ENCODE results near the genes IMPG2 and ZPLD1.

GRCh38 chr3:99862869-99863736 is 45.4 kb downstream of the CMSS1 start:
- PRO-cap, 2 experiments = no peak in any of the 2 experiments

GRCh38 chr3:100041231-100041831 is 73.0 kb downstream of the FILIP1L start:
- PRO-cap, 2 experiments = no peak in any of the 2 experiments

DNA sequence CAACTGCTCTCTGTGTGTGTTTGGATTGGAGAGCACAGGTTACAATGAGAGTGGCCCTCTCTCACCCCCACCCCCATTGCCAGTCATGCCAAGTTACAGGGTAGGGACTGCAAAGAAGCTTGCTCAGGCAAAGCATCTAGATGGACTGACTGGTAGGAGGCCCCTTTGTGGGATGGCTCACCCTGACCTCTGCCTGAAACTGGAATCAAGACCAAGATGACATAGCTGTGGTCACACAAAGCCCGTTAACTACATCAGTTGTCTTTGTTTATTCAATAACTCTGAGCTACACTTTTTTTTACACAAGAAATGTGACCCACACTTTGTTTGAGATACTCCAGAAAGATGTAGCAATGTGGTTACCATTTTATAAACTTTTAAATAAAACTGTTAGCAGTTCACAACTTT is 10.2 kb downstream of the FILIP1L start:
- PRO-cap, 2 experiments = no peak in any of the 2 experiments

GRCh38 chr3:100226530-100227155 is 34.1 kb upstream of the TBC1D23 start:
- PRO-cap, 2 experiments = no peak in any of the 2 experiments

DNA sequence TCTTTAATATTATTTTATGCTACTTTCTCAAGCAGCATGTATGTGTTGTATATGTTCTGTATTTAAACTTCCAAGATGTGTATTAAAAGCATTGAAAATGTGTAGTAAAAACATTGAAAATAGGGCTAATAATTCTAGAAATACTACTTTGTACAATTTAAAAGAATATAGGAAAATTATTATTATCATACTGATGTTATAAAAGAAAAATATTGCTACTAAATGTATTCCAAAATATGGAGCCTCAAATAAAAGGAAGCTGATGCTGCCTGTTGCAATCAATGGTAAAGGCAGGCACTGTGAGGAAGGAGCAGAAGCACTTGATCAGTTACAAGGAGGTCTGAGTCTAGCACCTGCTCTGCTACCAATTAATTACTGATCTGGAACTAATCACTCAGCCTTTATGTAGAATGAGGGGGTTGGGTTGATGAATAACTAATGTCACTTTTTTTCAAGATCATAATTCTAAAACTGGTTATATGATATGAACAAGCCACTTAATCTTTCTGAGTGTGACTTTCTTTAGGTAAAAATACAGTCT is 5.5 kb downstream of the ADGRG7 start:
- PRO-cap, 2 experiments = no peak in any of the 2 experiments

DNA sequence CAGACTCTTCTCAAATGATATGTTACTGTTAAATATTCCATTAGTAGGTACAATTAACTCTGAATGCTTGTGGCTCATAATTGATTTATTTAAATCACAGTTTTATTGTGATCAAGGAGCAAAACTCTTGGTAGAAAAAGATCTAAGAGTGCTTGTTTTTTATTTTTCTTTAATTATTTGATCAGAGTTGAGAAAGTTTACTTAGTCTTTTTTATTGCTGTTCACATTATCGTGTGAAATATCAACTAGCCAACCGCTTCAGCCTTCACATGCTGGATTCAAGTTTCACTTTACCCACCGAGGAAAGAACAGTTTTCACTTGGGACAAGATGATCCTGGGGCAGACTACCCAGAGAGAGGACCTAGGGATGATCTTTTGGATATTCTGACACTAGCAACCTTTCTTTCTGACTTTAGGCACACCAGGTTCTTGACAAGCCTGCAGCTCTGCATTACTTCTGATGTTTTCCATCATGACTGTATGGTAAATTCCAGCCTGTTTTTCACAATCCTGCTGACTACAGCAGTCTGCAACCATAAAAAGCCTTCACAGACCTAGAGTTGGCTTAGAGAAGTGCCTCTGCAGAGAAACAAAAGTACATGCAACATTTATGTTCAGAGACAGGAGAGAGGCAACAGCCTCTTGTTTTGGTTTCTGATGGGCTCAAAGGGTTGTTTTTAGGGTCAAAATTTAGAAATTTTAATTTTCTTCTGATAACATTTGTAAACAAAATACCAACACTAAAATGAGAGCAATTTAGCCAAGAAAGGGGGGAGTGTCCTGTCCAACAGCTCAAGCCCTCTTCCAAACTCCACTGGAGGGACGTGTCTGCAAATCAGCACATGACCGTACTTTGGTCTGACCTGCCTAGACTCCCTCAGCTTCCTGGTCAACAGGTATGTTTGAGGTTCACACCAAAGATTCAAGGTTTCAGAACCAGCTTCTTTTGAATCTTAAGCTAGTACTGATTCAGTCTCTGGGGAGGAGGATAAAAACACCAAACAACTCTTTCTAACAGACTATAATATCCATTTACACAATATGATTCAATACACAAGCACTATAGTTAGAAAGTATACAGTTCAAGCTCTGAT is 904 bp downstream of the ABI3BP start:
- PRO-cap, 2 experiments = no peak in any of the 2 experiments

DNA sequence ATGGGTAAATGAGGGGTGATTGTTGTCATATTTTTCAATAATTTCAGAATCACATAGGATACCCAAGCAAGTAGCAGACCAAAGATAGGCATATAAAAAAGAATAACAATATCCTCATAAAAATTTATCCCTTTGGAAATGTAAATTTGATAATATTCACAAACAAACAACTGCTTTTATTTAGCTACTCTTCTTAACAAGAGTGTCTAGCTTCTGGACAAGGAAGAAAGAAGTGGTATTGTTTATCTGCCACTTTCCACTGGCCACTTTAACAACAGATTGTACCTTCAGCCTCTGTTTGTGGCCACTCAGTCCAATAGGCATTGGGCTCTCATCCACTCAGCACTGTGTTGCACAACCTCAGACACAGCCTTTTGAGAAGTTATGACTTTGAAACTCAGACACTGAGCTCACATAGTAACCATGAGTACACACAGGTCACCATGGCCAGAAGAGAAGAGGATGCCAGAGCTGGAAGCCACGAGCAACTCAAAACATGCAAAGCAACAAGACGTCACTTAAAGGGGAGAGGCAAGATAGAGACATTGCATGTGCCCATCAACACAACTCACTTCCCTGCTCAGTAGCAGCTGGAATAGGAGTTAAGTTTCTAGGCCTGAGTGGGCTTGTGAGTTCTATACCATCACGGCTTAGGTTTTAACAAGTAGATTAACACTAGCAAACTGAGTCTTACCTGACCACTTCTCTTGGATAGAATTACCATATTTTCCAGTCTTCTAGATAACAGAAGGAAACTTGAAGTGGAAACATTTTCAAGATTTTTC is 103.7 kb downstream of the IMPG2 start:
- PRO-cap, 2 experiments = no peak in any of the 2 experiments

DNA sequence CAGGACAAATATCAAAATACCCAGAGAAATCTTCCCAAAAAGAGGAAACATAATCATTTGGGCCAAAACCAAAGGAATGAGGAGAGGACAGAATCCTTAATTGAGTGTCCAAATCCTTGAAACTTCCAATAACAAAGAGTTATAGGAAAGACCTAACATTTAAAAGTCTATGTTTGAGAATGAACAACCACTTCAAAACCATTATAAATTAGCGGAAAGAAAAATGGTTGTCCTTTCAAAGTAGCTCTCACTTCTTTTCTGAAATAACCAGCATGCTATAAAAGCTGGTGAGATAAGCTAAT is at the start of gene IMPG2:
TSS of gene IMPG2 (minus strand) at position 260 of the 302 bp plus-strand sequence.
- PRO-cap, 2 experiments = no peak in any of the 2 experiments

- PRO-cap, 2 experiments = peak in 2 of 2 experiments; most common plus-strand start chr3:101676257 (in 2); most common minus-strand start chr3:101676215 (in 1)
These were observed 705 bp downstream of the ZBTB11 start for GRCh38 chr3:101675866-101676988.

- PRO-cap, 2 experiments = no peak in any of the 2 experiments
These were observed 6.1 kb downstream of the NXPE3 start for GRCh38 chr3:101784815-101785797.

- PRO-cap, 2 experiments = no peak in any of the 2 experiments
These were observed 12.9 kb downstream of the NXPE3 start for GRCh38 chr3:101791728-101792472.

DNA sequence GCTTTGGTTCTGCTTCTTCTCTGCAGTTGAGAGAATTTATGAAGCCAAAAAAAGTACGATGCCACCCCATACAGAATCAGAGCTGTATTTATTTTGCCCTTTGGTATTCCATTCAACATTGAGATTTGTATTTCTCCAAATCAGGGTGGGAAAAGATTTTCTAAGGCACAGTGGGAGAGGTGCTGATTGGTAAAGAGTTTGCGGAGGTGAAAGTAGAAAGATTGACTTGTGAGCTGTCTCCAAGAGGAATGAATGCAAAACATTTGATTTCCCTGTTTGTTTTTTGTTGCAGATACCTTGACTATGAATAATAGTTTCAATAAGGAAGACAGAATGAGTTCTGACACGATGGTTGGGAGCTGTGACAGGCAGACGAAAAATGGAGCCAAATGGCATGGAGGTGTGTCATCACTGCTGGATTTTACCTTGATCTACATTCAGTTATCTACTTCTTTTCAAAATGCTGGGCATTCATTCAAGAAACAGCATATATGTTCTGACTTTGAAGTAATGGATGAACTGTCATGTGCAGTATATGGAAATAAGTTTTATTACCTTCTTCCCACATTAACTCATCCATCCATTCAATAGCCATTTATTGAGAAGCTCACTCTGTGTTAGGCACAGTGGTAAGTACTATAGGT is 145.1 kb downstream of the NFKBIZ start:
- PRO-cap, 2 experiments = no peak in any of the 2 experiments

DNA sequence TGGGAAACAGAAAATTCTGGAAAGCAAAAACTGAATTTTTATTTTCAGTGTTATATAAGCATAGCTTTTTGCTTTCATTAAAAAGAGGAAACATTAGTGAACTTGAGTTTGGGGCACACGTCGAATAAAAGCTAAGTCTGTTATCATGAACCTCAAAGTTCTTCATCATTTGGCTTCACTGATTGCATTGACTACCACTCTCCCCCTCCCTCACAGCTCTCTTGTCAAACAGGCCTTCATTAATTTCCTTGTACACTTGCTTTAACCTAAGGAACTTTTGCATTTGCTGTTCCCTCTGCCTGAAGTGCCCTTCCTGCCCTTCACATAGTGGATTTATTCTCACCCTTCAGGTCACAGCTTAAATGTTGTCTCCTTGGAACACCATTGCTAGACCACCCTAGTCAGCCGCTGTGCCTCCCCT is 265.3 kb downstream of the NFKBIZ start:
- PRO-cap, 2 experiments = no peak in any of the 2 experiments

- PRO-cap, 2 experiments = no peak in any of the 2 experiments
These were observed at the start of gene ZPLD1 for GRCh38 chr3:102434621-102435110. TSS of gene ZPLD1 (plus strand) at chr3:102435015.

- PRO-cap, 2 experiments = no peak in any of the 2 experiments
These were observed 860.6 kb downstream of the ZPLD1 start for GRCh38 chr3:103295411-103295792.

DNA sequence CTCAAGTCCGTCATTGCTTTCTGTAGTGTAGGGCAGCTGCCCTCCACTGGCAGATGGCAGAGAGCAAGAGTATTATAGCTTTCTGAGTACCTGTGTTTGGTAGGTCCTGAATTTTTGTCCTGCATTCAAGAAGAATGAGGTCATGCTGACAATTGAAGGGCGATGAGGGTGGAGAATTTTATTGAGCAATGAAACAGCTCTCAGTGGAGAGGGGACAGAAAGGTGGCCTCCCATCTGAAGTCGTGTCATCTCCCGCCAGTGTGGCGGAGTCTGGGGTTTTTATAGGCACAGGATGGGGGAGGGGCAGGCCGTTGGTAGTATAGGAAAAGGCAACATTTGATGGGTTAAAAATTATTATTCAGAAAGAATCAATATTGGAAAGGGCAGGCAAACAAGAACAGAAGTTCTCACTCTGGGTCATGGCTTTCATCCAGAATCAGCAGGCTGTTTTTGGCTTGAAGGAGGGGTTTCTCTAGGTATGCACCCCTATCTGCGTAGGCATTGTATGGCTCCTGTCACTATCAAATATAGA is 1239.7 kb upstream of the ALCAM start:
- PRO-cap, 2 experiments = no peak in any of the 2 experiments

DNA sequence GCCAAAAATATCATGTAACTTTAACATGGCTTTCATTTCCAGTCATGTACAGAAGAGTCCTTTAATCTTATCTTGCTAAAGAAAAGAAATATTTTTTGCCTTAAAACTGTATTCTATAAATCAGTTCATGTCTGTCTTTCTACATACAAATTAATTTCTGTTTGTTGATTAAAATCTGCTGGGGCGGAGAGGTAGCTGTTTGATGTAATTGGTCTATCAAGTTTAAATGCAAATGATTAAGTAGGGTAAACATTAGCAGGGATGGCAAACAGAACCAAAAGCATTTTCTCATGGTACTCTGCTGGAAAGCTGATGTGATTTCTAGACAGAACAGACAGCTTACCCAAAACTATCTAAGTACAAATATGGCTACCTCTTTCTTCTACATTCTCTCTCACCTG is 132.8 kb downstream of the ALCAM start:
- PRO-cap, 2 experiments = no peak in any of the 2 experiments

GRCh38 chr3:105801867-105802921 is 66.6 kb downstream of the CBLB start:
- PRO-cap, 2 experiments = no peak in any of the 2 experiments

DNA sequence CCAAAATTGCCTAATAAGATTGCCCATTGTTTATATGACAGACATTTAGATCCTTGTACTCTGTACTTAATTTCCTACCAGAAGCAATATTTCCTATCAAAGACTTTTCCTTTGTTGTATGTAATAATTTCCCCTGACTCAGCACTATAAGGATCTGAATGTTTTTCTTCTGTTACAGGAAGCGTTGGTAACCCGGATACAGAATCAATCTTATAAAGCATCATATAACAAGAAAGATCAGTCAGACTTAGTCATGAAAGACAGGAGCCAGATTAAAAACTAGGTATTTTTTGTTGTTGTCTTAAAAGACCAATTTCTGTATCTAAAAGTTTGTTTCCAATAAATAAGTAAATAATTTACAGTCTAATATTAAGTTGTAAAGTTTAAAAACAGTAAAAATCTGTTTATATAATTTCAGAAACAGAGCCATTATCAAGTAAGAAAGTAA is 38.5 kb downstream of the CBLB start:
- PRO-cap, 2 experiments = no peak in any of the 2 experiments

GRCh38 chr3:105866563-105867223 is 2.1 kb downstream of the CBLB start:
- PRO-cap, 2 experiments = no peak in any of the 2 experiments